Daoy (cell line): ENCODE measurements around a stretch of chr15.

DNA sequence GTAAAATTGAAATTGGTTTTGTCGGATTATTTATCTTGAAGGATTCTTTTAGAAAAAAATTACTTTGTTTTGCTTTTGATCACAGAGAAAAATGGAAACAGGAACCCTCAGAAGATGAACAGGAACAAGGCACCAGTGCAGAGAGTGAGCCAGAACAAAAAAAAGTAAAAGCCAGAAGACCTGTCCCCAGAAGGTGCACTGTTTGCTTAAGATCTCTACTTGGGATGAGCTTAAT, 37.2 kb downstream of the CHD2 start:
- RAMPAGE, long total RNA = no peak

DNA sequence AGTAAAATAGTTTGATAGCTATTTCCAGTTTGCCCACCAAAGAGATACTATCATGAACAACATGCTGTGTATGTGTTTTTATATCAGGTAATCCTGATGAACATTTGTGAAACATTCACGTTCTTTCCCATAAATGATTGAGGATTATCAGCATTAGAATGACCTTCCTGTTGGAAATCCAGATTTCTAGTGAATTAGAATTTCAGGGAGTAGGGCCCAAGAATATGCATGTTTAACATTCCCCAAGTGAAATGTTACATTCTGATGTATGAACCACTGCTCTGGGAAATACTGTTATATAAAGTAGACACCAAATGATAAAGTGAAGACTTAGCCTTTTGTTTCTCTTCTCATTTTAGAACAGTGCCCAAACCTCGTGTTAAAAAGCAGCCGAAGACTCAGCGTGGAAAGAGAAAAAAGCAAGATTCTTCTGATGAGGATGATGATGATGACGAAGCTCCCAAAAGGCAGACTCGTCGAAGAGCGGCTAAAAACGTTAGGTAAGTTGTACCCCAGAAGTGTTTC, 39.2 kb downstream of the CHD2 start:
- RAMPAGE, long total RNA = no peak

- RAMPAGE, long total RNA = no peak
These were observed 44.5 kb downstream of the CHD2 start for GRCh38 chr15:92944400-92945345.

DNA sequence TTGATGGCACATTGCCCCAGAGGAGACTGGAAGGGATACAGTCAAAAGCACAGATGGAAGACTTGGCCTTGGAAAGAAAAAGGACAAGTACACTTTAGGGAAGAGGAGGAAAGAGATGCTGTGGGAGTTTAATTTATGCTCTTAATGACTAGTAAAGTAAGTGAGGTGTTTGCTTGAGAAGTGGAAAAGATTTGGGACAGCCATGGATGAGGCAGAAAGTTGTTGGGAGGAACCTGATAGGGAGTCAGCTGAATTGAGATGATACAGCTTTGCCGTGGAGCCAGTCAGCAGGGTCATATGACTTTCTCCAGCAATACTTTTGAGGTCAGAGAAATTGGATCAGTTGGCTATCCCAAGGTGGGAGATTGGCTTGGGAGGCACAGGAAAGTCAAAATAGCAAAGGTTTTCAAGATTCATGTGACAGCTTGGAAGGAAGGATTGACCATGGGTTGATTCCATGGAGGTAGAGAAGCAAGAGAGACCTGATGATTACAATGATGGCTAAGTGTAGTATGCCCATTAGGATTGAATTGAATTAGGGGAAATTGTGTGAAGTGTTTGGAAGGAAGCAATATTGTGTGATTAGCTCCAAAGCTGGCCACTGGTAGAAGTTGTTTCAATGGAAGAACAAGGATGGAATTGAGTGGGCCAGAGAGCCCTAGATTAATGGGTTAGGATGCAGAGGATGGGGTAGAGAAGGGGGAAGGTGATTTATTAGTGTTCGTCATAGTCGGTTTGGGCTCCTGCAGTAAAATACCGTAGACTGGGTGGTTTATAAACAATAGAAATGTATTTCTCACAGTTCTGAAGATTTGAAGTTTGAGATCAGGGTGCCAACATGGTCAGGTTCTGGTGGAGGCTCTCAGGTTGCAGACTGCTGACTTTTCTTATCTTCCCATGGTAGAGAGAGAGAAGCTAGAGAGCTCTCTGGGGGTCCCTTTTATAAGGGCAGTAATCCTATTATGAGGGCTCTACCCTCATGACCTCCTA, 82.3 kb downstream of the CHD2 start:
- RAMPAGE, long total RNA = no peak

DNA sequence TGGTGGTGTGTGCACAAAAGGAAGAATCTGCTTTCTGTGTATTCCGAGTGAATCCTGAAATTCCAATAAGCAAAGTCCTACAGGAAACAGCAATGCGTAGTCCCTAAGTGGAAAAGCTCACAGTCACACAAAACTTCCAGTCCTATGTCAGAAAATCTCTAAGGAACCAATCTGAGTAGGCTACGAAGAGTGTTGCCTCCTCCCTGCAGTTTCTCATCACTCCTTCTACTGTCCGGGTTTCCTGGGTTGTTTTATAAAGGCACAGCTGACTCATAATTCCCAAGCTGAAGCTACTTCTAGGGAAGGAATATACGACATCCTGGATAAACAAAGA, 65.6 kb upstream of the RGMA start:
- RAMPAGE, long total RNA = no peak

DNA sequence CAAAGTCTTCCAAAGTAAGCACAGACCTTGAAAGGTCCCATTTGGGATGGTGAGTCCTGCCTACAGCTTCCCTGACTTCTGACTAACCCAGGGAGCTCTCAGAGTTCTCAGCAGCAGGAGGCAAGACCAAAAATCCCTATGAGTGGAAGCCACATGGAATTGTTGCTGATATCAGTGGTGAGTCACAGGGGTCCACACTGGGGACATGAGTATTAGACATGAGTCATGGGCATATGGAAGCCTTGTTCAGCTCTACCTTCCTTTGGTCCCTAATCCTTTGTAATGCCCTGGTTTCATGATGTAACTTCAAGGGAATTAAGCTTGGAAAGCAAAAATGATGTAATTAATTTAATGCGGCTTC, 176.0 kb upstream of the RGMA start:
- RAMPAGE, long total RNA = no peak

GRCh38 chr15:93861974-93862294, 369.4 kb upstream of the MCTP2 start:
- RAMPAGE, long total RNA = no peak

- RAMPAGE, long total RNA = no peak
These were observed 40.9 kb downstream of the MCTP2 start for GRCh38 chr15:94272351-94272550.

DNA sequence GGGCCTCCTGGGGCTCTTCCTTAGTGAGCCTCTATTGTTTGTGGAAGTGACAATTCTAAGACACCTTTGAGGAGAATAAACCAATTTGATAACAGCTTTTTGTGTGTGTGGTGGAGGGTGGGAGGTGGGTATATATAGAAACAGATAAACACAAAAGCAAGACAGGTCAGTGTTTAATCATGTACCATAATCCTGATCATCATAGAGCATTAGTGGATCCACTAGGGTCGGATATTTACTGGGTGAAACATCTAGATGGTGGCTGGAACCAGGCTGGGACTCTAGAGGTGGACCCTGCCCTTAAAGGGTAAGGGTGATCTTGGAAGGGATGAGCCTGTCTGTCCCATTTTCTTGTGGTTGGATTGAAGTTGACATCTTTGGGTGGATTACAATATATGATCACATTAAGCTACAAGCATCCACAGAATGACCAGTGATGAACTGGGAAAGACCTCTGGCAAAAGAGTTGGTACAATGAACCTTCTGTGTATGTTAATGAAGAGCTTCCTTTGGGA, 336.6 kb downstream of the MCTP2 start:
- RAMPAGE, long total RNA = no peak

- RAMPAGE, long total RNA = no peak
These were observed 787.6 kb downstream of the MCTP2 start for GRCh38 chr15:95018757-95019620.

GRCh38 chr15:95129584-95130003, 898.2 kb downstream of the MCTP2 start:
- RAMPAGE, long total RNA = no peak

DNA sequence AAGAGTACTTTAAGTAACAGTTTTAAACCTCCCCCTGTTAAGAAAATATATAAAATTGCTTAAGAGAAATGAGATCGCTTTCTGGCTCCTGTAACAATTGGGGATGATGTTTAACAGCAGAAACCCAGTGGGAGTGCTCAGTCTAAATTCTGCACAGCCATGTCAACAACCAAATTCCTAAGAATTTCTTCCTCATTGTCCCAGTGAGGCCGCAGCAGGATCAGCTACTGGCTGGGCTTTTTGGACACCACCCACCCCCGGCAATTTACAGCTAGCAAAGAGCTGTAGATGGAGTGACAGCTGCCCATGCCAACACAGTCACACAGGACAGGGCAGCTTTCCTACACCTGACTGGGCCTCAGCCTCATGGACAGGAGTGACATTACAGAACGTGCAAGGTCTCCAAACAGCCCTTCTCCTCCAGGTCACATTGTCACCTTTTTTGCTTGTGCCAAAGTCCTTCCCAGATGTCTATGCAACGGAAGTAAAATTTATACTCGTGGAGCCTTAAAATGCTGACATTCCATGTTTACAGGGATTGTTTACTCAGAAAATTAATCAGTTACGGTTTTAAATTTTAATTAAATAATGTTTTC, 943.0 kb downstream of the MCTP2 start:
- RAMPAGE, long total RNA = no peak

- RAMPAGE, long total RNA = no peak
These were observed 964.5 kb downstream of the MCTP2 start for GRCh38 chr15:95195902-95196158.

- RAMPAGE, long total RNA = no peak
These were observed 1047.6 kb downstream of the MCTP2 start for GRCh38 chr15:95278843-95279402.

- RAMPAGE, long total RNA = no peak
These were observed 1048.8 kb upstream of the NR2F2 start for GRCh38 chr15:95281660-95282127.

DNA sequence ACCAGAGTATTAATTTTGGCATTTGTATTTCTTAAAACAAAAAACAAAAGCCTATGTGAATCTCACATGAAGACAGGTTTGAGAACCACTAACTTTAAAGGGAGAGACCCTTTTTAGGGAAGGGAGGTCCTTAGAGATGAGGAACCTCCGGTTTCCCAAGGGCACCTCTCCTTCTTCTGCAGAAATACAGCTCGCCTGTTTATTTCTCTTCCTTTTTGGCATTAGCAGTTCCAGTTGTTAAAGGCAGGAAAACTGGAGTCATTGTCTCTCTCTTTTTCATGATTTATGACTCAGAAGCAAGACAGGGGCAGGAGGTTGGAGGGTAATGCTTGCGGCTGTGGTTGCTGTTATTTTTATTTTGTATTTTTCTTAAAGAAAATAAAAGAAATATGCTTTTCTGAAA, 1004.9 kb upstream of the NR2F2 start:
- RAMPAGE, long total RNA = no peak

DNA sequence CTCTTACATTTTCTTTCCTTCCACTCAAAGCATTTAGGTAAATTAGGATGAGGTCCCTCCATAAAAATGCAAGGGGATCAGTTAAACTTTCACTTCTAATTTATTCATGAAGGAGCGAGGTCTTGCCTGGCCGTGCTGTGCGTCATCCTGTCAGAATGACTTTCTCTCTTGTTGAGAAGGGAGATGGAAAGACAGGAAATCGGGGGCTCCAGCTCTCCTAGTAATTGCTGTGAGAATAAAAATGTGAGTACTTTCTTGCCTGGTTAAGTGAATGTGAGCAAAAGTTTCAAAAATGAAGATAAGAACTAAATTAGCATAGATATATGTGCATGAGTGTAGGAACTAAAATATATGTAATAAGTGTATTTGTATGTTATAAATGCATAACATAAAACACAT, 962.2 kb upstream of the NR2F2 start:
- RAMPAGE, long total RNA = no peak

- RAMPAGE, long total RNA = no peak
These were observed 889.7 kb upstream of the NR2F2 start for GRCh38 chr15:95440626-95441326.

DNA sequence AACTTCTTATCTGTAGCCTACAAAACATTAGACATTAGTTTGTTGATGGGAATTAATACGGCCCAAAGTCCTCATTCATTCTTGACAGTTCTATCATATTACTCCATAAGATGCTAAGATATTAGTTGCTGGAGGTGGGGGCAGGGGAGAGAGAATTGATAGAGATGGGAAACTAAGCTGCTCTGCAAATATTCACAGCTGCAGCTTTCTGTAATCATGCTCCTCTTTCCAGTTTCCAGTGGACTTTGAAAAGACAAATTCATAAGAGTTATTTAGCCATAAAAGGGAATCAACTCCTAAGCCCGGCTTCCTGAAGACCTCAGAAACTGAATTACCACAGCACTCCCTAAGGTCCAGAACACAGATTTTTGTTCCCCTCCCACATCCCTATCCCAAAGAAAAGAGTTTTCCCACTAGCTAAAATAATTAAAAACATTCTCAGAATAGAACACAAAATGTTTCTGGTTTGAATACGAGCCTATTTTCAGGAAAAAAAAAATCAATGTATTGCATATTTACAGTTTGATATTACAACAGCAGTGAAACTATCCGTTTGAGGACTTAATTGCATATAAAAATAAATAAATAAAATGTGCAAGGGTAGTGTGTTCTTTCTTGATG, 871.8 kb upstream of the NR2F2 start:
- RAMPAGE, long total RNA = no peak

DNA sequence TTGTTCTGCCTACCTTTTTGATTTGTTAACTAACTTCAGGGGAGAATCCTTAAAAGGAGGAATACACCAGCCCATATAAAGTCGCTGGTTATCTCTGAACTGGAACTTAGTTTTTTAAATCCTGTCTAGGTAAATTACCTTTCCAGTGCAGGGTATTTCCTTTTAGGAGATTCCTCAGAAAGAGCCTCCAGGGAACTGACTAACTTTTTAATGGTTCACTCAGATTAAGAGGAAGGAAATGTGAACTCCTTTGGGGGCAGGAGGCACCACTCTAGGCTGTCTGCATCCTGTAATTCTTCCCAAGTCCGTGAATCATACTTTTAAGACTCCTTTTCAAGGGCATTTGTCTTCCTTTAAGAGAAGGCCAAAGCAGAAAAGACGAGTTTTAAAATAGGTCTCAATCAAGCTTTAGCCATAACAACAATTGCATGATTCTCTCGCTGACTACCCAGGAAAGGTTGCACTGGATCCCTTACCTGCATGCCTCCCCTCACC, 871.2 kb upstream of the NR2F2 start:
- RAMPAGE, long total RNA = no peak